Hair follicular keratinocyte (primary cell): Measurements from ENCODE around the gene N4BP2L1.

DNA sequence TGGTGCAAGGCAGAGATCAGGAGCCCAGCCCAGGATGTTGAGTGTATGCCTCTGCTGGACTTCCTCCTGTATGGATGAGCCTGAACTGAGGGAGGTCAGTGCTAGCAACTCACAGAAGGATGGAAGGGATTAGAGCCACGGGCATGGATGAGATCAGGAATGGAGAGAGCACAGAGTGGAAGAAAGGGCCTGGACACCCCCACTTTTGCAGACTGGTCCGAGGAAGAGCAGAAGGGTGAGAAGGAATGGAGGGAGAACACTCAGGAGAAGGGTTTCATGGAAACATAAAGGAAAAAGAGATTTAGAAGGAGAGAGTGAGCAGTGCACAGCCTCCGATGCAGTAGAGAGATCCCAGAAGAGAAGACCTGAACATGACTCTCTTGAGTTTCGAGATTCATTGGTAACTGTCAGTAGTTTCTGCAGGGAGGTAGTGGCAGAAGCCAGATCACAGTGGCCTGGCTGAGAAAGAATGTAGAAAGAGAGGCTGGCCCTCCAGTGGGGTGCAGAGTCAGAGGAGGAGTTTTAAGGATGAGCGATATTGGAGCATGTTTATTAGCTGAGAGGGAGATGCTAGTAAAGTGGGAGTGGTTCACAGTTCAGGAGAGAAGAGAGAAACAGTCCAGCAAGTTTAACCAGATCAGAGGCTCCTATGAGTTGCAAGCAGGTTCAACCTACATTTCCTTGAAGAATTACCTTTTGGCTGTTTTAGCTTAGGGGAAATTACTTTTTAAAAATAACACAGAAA, 109.0 kb downstream of the ZAR1L start:
- RAMPAGE, long total RNA = no peak

- RAMPAGE, long total RNA = no peak
These were observed 22.7 kb downstream of the BRCA2 start for GRCh38 chr13:32337876-32338600.

- RAMPAGE, long total RNA = no peak
These were observed at the start of gene N4BP2L1 for GRCh38 chr13:32427946-32428630. Gene N4BP2L1 (minus strand): TSS chr13:32428130.

DNA sequence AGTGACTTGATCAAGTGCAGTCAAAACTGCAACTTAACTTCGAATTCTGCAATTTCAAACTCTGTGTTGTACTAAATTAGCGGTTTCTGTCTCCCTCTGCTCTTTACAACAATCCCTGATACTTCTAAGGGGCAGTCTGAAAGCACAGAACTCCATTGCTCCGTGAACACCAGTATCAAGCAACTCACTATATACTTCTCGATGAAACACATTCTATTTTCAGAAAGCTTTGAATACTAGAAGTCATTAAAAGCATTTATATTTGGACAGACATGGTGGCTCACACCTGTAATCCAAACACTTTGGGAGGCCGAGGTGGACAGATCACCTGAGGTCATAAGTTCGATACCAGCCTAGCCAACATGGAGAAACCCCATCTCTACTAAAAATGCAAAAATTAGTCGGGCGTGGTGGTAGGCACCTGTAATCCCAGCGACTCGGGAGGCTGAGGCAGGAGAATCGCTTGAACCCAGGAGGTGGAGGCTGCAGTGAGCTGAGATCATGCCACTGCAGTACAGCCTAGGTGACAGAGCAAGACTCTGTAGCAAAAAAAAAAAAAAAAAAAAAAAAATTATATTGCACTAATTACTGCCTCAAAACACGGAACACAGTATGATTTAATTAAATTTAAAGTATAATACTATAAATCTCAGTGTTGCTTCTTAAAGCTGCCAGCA, 35.8 kb downstream of the N4BP2L2 start:
- RAMPAGE, long total RNA = no peak

DNA sequence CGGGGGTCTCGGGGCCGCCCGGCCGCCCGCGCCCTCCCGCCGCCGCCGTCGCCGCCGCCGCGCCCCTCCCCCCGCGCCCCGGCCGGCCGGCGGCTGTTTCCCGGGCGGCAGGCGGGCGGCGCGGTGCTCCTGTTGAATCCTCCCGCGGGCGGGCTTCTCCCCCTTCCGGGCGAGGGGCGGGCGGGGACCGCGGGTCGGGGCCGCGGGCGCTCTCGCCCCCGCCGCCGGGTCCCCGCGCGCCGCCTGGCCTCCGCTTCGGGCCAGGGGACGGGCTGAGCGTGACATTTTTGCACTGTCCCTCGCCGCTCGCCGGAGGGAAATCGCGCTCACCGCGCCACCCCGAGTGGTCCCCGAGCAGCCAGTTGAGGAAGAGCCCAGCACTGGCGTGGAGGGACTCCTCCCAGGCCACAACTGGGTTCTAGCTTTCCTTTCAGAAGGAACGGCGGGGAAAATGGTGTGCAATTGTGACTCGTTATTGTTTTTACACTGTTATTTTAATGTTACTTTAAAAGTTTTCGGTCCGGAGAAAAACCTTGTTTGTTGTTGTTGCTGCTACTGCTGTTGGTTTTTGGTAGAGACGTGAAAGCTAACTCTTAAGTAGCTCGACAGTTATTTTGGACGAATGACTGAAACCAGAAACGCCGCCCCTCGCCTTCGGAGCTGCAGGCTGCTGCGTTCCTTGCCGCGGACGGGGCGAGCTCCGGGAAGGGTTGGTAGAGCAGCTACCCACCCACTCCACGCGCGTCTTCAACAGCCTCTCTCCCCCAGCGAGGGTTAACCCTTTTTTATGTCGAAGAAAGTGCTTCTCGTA, 908 bp downstream of the PDS5B start:
- RAMPAGE, long total RNA = no peak

- RAMPAGE, long total RNA = no peak
These were observed 1.5 kb downstream of the PDS5B start for GRCh38 chr13:32587766-32588224.

- RAMPAGE, long total RNA = no peak
These were observed 150.8 kb downstream of the PDS5B start for GRCh38 chr13:32737091-32737474.

- RAMPAGE, long total RNA = no peak
These were observed 191.6 kb upstream of the KL start for GRCh38 chr13:32824519-32825039.

DNA sequence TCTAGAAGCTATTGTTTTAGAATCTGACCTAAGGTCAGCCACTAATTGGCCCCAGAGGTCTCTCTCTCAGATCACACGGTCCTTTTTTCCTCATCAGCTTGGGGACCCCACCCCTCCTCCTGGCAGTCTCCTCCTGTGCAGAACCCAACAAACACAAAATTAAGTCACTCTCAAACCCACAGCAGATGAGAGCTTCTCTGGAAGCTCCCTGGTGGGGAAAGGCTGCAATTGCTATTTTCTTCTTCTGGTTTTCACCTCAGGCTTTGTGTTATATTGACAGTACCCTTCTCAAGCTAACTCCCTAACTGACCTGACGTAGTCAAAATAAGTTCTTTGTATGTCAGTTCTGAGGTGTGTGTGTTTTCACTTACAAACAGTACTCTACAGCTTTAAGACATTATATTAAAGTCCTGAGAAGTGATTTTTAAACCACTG, 41.3 kb downstream of the KL start:
- RAMPAGE, long total RNA = no peak

DNA sequence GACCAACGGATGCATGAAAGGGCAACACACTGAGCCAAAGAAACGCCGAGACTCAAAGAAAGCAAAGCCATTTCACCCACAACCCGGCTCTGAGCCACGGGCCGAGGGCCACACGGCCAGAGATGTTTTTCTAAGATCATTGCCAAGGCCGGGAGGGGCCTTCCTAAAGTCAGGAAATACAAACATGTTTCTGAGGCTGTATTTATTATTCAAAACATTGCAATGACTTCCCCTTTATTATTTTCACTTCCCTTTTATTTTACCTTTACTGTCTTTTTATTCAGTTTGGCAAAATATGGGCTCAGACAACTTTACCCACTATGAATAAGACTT, 94.7 kb downstream of the KL start:
- RAMPAGE, long total RNA = no peak

- RAMPAGE, long total RNA = no peak
These were observed 107.3 kb downstream of the KL start for GRCh38 chr13:33123305-33124117.

DNA sequence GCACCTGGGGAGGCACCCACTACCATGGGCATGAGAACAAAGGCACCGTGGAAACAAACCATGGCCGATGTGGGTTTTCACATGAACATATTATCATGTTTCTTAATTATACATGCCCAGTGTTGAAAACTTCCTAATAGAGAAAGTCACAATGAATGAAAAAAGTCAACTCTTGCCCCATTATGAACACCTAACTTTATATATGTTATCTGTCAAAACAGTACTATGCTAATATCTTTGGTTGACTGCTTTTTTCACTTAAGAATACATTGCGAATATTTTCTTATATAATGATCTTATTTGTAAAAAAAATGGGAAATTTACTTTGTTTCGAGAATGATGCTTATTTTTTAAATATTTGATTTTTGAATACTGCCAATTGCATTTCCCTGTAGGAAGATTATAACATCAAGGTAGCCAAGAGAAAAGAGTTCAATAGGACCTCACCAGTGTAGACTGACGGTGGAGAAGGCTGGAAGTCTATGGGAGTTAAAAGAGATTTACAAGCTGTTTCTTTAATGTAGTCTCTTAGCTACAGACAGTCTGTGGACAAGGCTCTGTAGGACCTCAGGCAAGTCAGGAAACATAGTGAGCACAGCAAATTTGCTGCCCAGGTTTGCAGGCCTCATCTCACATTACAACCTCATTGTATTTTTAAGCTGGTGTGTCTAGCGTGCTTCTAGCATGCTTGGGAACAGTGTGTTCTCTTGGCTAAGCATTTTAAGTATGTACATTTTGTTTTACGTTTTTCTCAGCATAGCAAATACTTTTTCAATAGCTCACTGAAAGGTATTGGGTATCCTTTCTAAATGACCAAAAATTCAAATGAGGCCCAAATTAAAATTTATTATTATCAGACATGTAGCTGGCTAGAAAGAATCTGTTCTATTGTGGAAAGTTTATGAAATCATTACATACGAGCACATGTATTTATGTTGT, 113.4 kb downstream of the STARD13 start:
- RAMPAGE, long total RNA = no peak

DNA sequence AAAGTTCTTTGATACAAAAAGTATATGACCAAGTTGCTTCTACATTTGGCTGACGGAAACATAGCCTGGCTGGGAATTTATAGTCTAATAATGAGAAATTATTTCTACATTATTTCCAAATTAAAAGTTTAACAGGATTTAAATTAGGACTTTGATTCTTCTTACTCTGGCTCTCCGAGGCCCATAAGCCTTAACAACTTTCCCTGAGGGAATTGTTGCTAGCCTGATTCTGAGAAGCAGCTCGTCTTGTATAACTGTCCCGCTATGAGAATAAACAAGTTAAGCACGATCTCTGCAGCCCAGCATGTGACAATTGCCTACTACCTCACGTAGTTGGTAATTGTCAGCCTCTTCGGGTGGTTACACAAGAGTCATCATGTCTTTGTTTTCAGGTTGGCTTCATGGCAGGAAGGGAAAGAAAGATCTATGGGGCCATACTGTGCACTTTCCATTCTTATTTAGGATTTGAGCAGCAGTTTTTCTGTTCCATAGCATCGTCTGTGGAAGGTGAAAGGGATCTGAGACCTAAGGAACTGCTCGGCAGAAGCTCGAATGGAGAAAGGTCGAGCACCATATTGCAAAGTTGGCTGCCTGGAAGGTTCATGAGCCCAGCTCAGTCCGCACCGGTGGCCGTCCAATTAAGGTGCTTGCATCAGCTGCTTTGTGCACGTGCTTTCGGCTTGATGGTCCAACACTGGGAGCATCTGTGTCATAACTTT, 1.7 kb upstream of the STARD13 start:
- RAMPAGE, long total RNA = no peak

DNA sequence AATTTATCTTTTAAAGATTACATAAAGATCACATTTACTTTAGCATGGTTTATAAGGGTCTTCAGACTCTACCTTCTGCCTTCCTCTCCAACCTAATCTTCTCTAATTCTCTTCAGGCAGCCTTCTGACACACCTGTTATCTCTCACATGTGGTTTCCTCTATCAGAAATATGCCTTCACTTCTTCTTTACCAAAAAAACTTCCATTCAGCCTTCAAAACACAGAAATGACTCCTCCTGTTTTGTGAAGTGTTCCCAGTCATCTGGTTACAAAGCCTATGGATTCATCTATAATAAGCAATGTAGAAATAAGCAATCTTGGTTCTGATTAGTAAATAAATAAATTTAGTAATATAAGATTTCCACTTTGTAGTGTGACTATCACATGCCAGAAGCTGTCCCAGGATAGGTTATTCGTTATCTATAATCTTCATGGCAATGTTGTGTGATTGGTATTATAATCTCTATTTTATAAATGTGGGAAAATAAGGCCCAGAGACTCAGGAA, 30.6 kb upstream of the STARD13 start:
- RAMPAGE, long total RNA = no peak

GRCh38 chr13:33322086-33322820, 36.7 kb upstream of the STARD13 start:
- RAMPAGE, long total RNA = no peak

GRCh38 chr13:33643190-33643725, 174.7 kb upstream of the RFC3 start:
- RAMPAGE, long total RNA = no peak

GRCh38 chr13:33745394-33745893, 72.5 kb upstream of the RFC3 start:
- RAMPAGE, long total RNA = no peak

GRCh38 chr13:34151986-34152359, 334.0 kb downstream of the RFC3 start:
- RAMPAGE, long total RNA = no peak

GRCh38 chr13:35848217-35848520, 283.0 kb downstream of the DCLK1 start:
- RAMPAGE, long total RNA = no peak

DNA sequence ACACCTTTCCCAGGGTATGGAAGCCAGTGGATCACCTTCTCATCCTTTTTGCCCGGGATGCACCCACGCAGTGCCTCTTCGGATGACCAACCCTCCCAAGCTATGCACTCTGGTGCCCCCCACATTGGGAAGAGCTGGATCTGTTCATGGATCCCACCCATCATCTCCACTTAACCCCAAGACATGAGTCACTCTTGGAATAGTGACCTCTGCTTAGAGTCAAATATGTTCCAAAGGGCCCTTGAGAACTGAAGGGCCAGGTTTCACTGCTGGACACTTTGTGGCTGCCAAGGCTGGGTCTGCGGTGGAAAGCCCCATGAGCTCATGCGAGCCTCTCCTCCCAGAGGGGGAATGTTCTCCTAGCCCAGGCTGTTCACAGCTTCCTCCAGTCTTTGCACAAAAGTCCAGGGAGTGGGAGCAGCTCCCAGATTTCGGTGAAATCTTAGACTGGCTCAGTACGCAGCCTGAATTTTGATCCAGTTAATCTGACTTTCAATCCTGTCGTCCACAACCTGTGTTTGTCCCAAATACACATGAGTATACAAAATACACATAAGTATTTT, 693 bp upstream of the DCLK1 start:
- RAMPAGE, long total RNA = no peak